LHCN-M2 (cell line): ENCODE measurements around the genes COL4A6 and NXT2.

GRCh38 chrX:107677795-107678472, 49.6 kb downstream of the PRPS1 start:
- RAMPAGE, long total RNA, result no peak

DNA sequence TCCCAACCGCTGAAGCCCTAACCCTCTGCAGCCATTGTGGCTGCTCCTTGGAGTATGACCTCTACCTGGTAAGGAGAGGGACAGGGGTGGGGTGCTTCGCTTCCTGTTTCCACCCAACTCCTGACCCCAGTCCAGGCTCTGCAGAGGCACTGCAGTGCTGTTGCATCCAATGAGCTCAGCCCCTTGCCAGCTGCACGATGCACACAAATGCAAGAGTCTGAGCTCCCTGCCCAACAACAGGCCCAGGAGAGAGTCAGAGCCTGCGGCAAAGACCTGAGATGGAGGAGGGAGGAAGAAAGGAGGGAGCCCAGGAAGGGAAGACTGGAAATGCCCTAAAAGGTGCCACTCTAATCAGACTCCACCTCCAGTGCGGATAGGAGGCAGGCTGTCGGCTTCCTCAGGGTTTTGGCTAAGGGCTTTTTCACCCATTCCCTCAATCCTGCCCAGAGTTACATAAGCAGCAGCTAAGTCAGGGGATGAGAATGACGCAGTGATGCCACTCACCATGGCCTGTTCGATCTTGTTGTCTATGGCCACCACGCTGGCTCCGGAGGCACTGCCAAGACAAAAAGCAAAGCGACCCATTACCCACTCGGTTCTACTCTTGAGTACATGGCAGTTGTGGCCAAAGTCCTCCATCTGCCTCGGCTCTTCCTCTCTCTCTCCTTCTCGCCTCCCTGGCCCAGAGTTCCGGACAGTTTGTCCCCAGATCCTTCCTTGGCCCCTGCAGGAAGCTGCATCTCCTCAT, 60.0 kb downstream of the TSC22D3 start:
- RAMPAGE, long total RNA, result no peak

DNA sequence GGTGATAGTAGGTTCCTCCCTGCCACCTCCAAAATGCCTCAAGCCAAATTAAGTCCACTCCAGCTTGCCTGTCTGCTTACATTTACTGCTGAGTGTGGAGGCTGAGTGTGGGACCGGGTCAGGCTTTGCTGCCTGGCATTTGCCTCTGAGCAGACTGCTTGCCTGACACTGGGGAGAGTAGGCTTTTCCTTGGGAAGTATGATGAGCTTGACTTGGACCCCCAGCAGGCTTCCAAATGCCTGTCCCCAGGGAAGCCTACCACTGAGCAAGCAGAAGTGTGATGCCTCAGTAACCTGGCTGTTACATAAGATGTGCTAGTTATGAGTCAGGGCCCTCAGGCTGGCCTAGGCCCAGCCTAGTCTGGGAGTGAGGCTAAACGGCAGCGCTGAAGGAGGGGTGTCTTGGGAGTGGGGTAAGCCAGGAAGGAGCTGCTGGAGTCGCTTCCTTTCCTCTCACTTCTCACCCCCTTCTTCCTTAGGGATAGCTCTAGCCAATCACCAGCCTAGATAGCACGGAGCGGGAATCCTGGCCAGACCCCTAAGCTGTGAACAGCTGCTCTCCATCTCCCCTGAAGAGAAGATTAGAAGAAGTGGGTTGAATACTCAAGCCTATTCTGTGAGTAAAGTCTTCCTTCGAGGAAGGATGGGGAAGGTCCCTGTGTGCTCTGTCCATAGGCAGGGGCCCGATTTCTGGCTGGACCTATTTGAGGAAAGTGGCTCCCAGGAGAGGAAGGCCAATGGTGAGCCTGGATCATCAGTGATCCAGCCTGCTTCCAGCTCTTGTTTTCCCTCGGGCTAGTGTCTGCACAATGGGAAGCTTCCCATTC, 8.8 kb downstream of the TSC22D3 start:
- RAMPAGE, long total RNA, result no peak

GRCh38 chrX:107827104-107827260, 1.3 kb downstream of the MID2 start:
- RAMPAGE, long total RNA, result no peak

DNA sequence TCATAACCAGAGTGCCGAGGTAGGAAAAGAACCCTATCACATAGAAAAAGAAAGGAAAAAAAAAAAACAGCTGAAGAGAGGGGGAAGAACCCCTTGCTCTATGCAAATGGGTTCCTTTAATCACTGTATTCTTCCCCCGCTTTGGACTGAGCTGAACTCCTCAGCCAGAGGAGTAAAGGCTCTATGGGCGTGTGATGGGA, 52.2 kb downstream of the MID2 start:
- RAMPAGE, long total RNA, result no peak

DNA sequence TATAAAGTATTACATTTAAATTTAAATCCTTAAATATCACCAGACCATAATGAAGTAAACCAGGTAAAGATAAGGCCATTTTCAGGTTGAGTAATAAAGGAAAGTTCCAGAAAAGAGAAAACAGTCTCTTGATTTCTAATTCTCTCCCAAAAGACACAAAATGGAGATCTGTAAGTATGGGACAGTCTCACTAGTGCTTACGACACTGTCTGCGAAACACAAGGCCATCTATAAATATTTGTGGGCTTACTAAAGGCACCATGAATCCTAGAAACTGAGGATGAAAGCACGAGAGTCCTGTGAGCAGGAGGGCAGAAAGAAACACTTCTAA, 943 bp downstream of the PSMD10 start:
- RAMPAGE, long total RNA, result no peak

- RAMPAGE, long total RNA, result no peak
Measured at GRCh38 chrX:108438111-108438652, at the start of gene COL4A6. Gene COL4A6, minus strand, starts transcription at chrX:108438422.

DNA sequence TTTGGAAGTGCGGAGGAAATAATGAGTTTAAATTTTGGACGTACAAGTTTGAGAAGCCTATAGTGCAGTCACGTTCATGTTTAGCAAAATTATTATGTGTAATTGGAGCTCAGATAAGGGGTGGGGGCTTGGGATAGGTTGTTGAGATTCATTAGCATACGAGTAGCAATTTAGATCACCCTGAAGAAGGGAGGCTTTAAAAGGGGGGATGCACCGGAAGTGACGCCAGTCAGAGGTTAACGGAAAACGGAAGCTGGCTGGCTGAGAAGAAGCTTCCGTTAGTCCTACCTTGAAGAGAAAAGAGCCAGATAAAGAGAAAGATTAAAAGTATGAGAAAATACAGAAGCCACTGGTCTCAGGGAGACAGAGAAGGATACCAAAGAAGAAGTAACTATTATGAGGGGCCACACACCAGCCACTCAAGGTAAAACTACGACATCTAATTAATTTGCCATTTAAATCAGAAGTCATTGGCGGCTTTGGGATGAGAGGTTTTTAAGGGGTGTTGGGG, 1.0 kb upstream of the NXT2 start:
- RAMPAGE, long total RNA, result no peak

DNA sequence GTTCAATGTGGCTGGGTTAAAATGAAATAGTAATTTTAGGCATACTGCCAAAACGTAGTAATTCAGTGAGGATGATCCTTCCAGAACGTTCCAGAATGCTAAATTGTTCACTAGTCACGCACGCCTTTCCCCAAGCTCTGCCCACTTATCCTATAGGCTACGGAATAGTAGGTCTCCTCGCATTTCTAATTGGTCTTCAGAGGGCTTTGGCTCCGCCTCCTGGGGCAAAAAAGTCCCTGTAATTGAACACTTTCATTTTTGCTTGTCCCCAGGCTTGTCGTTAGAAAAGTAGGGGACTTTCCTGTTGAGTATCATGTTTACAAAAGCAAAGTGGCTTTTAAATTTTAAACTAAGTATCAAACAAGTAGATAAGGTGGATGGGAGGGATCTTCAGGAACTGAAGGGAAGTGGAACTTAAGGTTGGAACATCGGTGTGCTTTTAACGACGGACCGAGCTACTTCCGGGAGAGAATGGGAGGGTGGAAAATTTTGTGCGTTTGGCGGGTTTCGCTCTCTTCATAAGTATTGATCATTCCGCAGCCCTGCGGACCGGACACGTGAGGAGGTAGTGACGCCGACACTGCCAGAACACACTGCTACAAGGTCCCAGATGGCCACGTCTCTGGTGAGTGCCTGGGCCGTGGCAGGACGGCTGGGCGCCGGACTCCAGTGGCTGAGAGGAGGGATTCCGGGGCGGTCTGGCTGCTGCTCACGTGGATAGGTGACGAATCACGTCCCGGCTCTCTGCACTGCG, at the start of gene NXT2:
TSS of gene NXT2 (plus strand) at position 448 of the 754 bp plus-strand sequence.
- RAMPAGE, long total RNA, result no peak

DNA sequence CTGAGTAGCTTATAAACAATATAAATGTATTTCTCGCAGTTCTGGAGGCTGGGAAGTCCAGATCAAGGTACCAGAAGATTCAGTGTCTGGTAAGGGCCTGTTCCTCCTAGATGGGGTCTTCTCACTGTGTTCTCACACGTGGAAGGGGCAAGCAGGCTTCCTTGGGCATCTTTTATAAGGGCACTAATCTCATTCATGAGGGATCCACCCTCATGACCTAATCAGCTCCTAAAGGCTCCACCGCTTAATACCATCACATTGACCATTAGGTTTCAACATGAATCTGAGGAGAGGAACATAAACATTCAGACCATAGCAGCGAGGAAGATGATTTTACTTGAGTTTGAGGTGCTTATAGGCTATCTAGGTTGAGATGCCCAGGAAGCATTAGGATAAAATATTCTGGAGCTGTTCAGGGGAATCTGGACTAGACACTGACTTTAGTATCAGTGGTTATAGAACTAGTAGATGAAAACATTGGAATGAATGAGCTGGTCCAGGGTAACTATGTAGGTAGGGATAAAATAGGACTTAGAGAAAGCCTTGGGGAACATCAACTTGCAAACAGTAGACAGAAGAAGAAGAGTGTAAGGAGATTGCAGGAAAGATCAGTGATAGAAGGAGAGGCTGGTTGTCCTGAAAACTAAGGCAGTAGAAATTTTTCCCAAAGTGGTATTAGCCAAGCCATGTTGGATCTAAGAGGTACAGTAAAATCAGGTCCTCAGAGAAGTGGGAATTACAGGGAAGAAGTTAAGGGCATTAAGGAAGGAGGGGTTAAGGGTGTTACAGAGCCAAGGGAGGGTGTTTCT, 153.9 kb downstream of the TMEM164 start:
- RAMPAGE, long total RNA, result no peak

GRCh38 chrX:110196144-110196932, 121.5 kb downstream of the AMMECR1 start:
- RAMPAGE, long total RNA, result no peak

DNA sequence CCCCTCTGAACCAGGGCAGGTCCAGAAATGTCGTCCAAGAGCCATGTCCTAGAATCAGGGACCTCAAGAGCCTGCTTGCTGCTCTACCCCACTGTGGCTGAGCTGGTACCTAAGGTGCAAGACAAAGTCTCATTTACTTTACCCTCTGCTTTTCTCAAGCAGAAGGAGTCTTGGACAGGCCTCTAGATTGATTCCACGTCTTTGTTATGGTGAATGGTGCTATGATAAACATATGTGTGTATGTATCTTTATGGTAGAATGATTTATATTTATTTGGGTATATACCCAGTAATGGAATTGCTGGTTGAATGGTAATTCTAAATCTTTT, 42.5 kb upstream of the TDGF1P3 start:
- RAMPAGE, long total RNA, result no peak

DNA sequence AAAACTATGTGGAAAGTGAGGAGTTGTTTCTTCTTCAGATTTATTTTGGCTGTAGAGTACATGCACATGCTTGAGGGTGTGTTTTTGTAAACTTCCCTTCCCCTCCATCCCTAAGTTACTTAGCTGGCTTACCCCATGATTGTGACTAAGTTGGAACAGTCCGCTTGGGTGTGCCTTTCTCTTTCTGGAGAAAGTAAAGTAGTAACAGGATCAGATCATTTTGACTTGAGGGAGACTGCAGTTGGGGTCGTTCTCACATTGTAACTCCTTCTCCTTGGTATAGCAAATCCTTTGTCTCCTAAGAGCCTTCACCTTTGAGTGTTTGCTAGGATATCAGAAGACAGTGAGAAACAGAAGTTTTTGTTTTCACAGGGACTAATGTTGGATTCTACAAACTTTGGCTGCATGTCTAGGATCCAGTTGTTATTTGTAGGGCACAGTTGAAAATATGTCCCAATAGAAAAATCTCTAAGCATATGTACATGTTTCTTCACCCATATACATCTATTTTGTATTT, 6.1 kb upstream of the TDGF1P3 start:
- RAMPAGE, long total RNA, result no peak

DNA sequence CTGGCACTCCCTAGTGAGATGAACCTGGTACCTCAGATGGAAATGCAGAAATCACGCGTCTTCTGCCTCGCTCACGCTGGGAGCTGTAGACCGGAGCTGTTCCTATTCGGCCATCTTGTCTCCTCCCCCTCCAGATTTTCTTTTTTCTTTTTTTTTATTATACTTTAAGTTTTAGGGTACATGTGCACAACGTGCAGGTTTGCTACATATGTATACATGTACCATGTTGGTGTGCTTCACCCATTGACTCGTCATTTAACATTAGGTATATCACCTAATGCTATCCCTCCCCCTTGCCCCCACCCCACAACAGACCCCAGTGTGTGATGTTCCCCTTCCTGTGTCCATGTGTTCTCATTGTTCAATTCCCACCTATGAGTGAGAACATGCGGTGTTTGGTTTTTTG, 83.2 kb downstream of the SERTM2 start:
- RAMPAGE, long total RNA, result no peak

DNA sequence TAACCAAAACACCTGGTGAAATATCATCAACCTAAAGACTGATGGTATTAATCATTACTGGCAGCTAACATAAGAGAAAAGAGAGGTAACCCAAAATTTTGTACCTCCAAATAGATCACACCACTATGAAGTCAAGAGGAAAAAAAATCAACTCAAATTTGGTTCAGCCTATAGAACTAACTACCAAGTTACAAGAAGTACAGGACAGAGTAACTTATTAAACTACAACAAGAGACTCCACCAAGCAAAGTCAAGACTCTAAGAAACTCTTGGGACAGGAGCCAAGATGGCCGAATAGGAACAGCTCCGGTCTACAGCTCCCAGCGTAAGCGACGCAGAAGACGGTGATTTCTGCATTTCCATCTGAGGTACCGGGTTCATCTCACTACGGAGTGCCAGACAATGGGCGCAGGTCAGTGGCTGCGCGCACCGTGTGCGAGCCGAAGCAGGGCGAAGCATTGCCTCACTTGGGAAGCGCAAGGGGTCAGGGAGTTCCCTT, 38.6 kb upstream of the LHFPL1 start:
- RAMPAGE, long total RNA, result no peak

GRCh38 chrX:112819175-112819706, 21.4 kb downstream of the AMOT start:
- RAMPAGE, long total RNA, result no peak

- RAMPAGE, long total RNA, result no peak
Measured at GRCh38 chrX:115400995-115401509, 111.5 kb downstream of the LUZP4 start.

DNA sequence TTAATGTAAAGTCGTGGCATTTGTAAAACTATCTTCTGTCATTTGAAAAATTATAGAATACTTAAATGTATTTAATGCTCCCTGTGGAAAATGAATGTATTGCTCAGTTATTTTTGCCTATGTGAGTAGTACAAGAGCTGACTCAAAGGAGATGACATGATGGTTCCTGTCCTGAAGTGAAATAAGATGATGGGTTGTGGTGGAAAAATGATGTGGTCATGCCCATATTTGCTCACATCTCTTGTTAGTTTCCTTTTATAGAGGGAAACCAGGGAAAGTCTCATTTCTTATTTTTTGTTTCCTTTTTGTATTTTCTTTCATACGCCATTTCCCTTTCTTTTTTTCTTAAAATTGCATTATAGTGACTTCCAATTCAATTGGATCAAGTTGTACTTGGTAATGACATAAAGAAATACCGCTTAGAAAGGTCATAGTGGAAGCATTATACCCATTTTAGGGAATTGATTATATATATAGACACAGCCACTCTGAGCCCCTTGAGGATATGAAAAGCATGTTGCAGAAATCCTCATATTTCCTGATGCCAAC, 23.8 kb downstream of the PLS3 start:
- RAMPAGE, long total RNA, result no peak

GRCh38 chrX:115957811-115958374, 212.7 kb upstream of the AGTR2 start:
- RAMPAGE, long total RNA, result no peak

DNA sequence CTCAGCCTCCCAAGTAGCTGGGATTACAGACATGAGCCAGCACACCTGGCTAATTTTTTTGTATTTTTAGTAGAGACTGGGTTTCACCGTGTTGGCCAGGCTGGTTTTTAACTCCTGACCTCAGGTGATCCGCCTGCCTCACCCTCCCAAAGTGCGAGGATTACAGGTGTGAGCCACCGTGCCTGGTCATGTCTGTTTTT, 817.5 kb downstream of the KLHL13 start:
- RAMPAGE, long total RNA, result no peak